ENCODE measurements around the gene PKM.

GRCh38 chr15:70508180-70509059 is 254.9 kb downstream of the UACA start:
- PRO-cap, result no peak

GRCh38 chr15:70698493-70699388 is 64.6 kb downstream of the UACA start:
- PRO-cap, result no peak

- PRO-cap, result no peak
Observed at GRCh38 chr15:70740009-70740390, 23.4 kb downstream of the UACA start.

DNA sequence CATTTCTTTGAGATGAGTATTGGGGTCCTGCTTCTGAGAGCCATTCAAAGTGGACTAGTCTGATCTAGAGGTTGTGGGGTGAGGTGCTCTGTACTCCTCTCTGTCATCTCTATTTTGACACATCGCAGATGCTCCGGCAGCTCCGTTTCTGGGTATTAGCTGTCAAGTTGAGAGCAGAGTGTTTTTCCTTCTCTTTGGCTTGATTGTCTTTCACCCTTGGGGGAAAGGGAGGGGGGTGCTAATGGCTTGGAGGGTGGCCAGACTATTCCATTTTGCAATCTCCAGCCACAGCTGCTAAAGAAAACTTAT is 13.8 kb upstream of the LARP6 start:
- PRO-cap, result no peak

- PRO-cap, result unidirectional peak, minus-strand start at chr15:71116253
Observed at GRCh38 chr15:71116018-71116385, 731 bp downstream of the THSD4 start.

DNA sequence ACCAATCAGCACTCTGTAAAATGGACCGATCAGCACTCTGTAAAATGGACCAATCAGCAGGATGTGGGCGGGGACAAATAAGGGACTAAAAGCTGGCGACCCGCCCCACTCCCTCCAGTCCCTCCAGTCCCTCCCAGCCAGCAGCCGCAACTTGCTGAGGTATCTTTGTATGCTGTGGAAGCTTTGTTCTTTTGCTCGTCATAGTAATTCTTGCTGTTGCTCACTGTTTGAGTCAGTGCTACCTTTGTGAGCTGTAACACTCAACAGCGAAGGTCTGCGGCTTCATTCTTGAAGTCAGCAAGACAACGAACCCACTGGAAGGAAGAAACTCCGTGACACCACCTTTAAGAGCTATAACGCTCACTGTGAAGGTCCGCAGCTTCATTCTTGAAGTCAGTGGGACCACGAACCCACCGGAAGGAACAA is 98.9 kb downstream of the THSD4 start:
- PRO-cap, result no peak

DNA sequence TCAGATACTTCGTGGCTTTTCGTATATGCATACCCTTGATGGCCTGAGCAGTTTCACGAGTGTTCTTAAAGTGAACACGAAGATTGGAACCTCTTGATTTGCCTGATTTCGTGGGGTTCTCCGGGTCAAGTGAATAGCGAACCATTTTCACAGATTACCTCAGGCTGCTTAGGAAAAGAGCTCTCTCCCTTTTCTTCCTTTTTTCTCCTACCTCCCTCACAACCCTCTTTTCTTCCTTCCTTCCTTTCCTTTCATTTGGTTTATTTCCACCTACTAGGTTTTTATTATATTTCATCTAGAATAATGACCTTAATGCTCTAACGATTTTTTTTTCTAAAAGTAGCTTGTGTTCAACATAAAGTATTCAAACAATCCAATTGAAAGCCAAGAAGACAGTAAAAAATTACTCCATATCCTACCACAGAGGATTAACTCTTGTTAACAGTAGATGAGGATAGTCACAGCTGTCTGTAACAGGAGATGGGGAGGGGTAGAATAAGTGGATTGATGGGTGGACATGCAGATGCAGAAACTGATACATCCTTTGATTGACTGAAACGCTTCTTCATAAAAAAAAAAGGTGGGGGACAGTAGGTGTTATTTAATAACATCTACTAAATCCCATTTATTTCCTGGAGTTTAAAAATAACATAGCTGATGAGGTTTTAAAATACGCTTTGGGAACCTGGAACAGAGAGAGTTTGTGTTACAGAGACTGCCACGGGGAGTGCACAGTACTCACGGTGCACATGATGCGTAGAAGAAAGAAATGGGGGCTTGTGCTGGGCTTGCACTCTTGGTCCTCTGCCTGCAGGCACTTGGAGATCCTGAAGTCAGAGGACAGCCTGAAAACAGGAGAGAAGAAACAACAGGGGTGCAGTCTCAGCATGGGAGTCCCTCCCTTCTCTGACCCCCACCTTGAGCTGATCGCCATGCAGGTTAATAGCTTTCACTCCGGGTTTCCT is 226.6 kb downstream of the THSD4 start:
- PRO-cap, result no peak

GRCh38 chr15:71374420-71374972 is 259.2 kb downstream of the THSD4 start:
- PRO-cap, result no peak

DNA sequence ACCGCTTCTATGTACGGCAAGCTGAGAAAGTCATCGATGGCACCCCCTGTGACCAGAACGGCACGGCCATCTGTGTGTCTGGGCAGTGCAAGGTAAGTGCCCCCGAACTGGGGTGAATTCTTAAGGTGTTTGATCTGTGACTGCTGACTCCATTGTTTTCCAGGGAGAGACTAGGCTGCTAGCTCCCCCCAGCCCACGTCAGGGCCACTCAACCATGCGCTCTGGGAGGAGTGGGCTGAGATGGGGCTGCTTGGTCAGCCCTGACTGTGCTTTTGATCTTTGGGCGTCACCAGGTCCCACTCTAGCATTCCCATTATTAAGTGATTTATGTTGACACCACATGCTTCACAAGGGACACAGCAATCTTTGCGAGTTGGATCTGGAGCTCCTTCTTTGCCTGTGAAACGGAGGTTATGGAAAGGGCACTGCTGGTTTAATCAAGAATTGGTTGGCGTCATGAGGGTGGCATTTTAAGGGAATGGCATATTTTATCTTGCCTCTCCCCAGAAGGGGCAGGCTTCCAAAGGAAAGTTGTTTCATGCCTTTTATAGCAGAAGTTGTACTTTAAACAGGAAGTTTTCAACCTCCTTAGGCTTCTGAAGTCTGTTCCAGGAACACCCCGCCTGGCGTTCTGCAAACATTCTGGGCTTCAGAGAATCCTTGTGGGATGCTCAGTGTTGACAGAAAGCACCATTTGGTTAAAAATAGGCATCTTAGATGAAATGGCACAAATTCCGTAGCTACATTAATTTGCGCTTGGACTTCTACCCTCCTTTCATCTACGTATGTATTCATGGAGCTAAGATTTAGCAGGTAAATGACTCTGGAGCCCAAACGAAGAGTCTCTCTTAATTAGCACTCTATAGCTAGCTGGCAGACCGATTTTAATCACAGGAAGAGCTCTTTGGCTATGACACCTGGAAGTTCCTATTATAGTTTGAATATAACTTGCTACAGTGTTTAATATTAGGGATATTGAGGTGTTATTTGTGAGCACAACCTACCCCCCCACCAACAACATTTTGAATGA is 296.8 kb downstream of the THSD4 start:
- PRO-cap, result no peak

DNA sequence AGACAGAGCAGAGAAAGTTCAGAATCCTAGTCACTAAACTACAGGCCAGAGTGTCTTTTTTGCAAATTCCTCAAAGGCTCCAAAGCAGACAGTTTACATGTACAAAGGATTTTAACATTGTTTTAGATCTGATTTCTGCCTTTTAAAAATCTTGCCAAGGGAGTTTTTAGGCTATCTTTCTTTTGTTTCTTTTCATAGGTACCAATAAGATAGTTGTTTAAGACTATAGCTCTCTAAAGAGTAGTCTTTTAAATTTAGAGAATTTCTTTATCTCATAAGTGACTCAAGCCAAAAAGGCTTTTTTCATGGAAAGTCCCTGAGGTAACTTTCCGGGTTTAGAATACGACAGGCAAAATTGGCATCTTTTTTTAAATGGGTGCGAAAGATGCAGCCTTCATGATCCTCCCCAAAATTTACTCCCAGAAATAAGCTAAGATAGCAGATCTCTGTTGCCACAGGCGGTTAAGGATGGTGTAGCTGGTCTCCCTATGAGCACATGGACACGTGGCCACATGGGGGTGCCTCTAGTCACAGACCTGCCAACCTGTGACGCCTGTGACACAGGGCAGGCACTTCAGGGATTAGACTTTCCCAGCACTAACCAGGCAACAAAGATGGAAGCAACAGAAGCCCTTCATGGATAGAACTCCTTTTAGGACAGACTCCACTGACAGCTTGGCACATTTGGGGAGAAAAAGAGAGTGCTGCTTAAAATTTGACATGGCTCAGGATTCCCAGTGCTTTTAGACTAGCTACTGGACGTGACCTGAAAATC is 320.1 kb downstream of the THSD4 start:
- PRO-cap, result no peak

DNA sequence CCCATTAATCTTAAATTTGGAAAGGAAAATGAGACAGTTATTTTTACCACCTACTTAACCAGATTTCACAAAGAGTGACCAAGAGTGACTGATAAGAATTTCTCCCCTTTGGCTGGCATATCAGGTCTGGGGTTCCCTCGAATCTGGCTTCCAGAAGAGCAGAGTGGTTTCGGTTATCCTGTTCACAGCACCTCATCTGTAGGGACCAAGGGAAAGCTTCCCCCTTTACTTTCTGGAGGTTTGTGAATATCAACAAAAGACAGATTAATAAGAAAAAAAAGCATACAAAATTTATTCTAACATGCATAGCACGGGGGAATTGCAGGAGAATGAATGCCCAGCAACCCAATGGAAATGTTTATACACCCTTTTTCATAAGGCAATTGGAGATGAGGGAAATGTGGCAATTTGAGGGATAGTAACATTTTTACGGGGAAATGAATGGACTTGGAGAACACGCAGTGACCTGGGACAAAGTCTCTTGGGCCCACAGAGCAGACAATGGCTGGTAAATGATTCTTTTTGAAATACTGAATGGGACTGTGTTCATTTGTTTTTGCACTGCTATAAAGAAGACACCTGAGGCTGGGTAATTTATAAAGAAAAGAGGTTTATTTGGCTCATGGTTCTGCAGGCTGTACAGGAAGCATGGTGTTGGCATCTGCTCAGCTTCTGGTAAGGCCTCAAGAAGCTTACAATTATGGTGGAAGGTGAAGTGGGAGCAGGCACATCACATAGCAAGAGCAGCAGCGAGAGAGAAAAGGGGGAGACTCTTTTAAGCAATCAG is 321.3 kb downstream of the THSD4 start:
- PRO-cap, result no peak

DNA sequence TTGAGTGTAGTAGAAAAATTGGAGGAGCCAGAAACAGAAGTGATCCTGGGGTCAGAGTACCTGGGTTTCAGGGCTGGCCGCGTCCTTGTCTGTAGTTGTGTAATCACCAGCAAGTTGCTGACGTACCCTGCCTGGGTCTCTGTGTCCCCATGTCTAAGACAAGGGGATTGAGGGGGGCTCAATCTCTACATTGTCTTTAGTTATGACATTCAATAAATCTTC is 295.1 kb upstream of the NR2E3 start:
- PRO-cap, result no peak

GRCh38 chr15:71526001-71526628 is 284.2 kb upstream of the NR2E3 start:
- PRO-cap, result no peak

- PRO-cap, result no peak
Observed at GRCh38 chr15:72082070-72082735, 35.7 kb downstream of the MYO9A start.

DNA sequence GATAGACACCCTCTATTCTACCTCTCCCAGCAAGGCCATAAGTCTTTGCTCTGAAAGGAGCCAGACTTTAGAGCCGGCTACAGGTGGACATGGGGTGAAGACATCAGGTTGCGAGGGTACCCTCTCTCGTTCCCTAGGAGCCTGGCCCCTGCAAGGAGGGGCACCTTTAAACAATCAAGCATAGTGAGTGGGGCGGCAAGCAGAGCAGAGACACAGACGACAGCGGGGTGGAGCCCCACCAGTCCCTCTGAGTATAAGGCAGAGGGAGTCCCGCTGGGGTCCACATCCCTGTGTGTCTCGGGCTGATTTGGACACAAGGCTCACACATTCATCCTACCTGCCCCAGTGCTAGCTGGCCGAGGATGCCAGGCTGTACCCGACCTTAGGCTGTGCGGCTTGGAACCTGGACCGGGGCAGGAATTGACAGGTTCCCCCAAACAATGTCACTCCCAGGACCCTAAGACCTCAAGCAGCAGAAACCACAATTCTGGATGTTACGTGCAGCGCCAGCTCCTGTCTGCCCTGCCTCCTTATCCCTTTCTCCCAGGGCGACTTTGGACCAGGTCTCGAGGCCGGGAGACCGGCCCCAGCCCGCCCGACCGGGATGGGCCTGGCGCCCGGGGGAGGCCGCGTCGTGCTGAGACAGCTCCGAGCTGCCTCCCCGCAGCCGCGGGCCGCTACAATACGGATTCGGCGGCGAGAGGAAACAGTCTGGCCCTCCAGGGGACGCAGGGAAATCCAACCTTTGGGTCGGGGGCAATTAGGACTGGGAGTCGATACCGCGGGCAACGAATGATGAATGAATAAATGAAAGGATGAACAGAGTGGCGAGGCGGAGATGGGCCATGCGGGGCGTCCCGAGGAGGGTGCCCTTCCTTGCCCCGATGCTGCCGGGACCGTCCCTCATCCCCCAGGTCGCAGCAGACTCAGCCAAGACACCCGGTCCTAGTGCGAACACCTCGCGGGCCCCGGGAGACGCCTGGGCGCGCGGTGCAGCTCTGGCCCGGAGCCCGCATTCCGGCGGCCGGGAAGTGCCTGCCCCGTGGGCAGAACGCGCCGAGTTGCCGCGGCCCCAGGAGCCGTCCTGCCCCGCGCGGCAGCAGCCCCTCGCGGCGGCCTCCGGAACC is 653 bp downstream of the GRAMD2A start:
- PRO-cap, result no peak

GRCh38 chr15:72231031-72232172 is at the start of gene PKM:
Gene PKM, minus strand, starts transcription at chr15:72231190.
- PRO-cap, result bidirectional peak, plus-strand start at chr15:72231328, minus-strand start at chr15:72231212; bidirectional peak, plus-strand start at chr15:72231496, minus-strand start at chr15:72231386; bidirectional peak, plus-strand start at chr15:72231708, minus-strand start at chr15:72231702

- PRO-cap, result no peak
Observed at GRCh38 chr15:72271775-72272241, 546 bp downstream of the PARP6 start.

GRCh38 chr15:72493877-72494848 is 20.0 kb downstream of the ARIH1 start:
- PRO-cap, result no peak

GRCh38 chr15:72495390-72495530 is 21.1 kb downstream of the ARIH1 start:
- PRO-cap, result no peak

- PRO-cap, result no peak
Observed at GRCh38 chr15:72495531-72496076, 21.5 kb downstream of the ARIH1 start.

Data from colic lymph node (tissue), 1 donor.